Adrenal gland (tissue), 7 donors: Measurements from ENCODE around the gene AKR1C1.

DNA sequence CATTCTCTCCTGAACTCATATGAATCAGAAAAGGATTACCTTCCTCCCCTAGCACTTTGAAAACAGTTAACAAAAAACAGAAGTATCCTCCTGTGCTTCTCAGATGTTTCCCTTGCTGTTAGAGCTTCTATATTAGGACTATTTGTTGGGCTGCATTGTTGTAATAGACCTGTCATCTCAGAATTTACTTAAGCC lies 411.7 kb upstream of the KLF6 start:
- PRO-cap, 3 experiments: no peak in any of the 3 experiments
- RAMPAGE, long total RNA, 4 experiments: no peak in any of the 4 experiments

GRCh38 chr10:4240880-4241454 lies 456.0 kb upstream of the KLF6 start:
- PRO-cap, 3 experiments: no peak in any of the 3 experiments
- RAMPAGE, long total RNA, 4 experiments: no peak in any of the 4 experiments
- RRBS: no CpG with 5 or more reads among the region's 4 CpGs

- PRO-cap, 3 experiments: no peak in any of the 3 experiments
- RAMPAGE, long total RNA, 4 experiments: no peak in any of the 4 experiments
- RRBS: no CpG with 5 or more reads among the region's 4 CpGs
Observed at GRCh38 chr10:4242322-4243085, 457.5 kb upstream of the KLF6 start.

GRCh38 chr10:4310199-4310452 lies 515.9 kb upstream of the AKR1E2 start:
- PRO-cap, 3 experiments: no peak in any of the 3 experiments
- RAMPAGE, long total RNA, 4 experiments: no peak in any of the 4 experiments
- RRBS: no CpG with 5 or more reads among the region's 3 CpGs

GRCh38 chr10:4649933-4650338 lies 176.1 kb upstream of the AKR1E2 start:
- PRO-cap, 3 experiments: no peak in any of the 3 experiments
- RAMPAGE, long total RNA, 4 experiments: no peak in any of the 4 experiments
- RRBS: no CpG with 5 or more reads among the region's 2 CpGs

DNA sequence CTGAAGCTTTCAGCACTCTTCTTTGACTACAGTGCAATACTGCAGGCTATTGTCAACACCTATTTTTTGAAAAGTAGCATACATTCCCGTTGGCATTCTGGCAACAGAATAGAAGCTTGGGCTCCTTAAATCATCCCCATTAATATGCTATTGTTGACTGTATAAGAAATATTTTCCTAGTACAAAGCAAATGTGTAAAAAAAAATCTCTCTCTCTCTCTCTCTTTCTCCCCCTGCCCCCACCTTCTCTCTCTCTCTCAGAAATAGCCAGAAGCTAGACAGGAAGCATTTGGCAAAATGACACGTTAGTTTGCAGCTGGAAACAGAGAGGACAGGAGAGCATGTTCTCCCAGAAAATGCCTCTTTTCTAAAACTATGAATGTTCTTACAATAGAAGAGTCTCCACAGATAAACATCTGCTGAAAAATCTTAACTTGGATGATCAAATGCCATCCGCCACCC lies 59.6 kb upstream of the AKR1E2 start:
- PRO-cap, 3 experiments: no peak in any of the 3 experiments
- RAMPAGE, long total RNA, 4 experiments: no peak in any of the 4 experiments
- RRBS: no CpG with 5 or more reads among the region's 3 CpGs

GRCh38 chr10:4931482-4931849 lies 31.7 kb upstream of the AKR1C1 start:
- PRO-cap, 3 experiments: no peak in any of the 3 experiments
- RAMPAGE, long total RNA, 4 experiments: no peak in any of the 4 experiments
- RRBS: no CpG with 5 or more reads among the region's 5 CpGs

GRCh38 chr10:4962945-4963987 lies at the start of gene AKR1C1:
TSS of gene AKR1C1 (plus strand) at chr10:4963415.
- PRO-cap, 3 experiments: peak in 3 of 3 experiments; most common plus-strand start chr10:4963420 (in 2)
- RAMPAGE, long total RNA, 4 experiments: start-site peak on the plus strand in 2 of 4 experiments, at chr10:4963402-4963438 at its widest, 83 to 84 reads per replicate
- RRBS: no CpG with 5 or more reads among the region's 10 CpGs

GRCh38 chr10:5095870-5096093 lies 1.6 kb downstream of the AKR1C3 start:
- PRO-cap, 3 experiments: no peak in any of the 3 experiments
- RAMPAGE, long total RNA, 4 experiments: no peak in any of the 4 experiments
- RRBS: no CpG with 5 or more reads among the region's 3 CpGs

GRCh38 chr10:5195556-5196363 lies 877 bp upstream of the AKR1C4 start:
- PRO-cap, 3 experiments: no peak in any of the 3 experiments
- RAMPAGE, long total RNA, 4 experiments: no peak in any of the 4 experiments
- RRBS: no CpG with 5 or more reads among the region's 8 CpGs

GRCh38 chr10:5283182-5283963 lies 81.4 kb upstream of the UCN3 start:
- PRO-cap, 3 experiments: no peak in any of the 3 experiments
- RAMPAGE, long total RNA, 4 experiments: no peak in any of the 4 experiments
- RRBS: no CpG with 5 or more reads among the region's 14 CpGs

GRCh38 chr10:5477964-5478725 lies 21.2 kb downstream of the CALML5 start:
- PRO-cap, 3 experiments: no peak in any of the 3 experiments
- RAMPAGE, long total RNA, 4 experiments: no peak in any of the 4 experiments
- RRBS: no CpG with 5 or more reads among the region's 12 CpGs

- PRO-cap, 3 experiments: no peak in any of the 3 experiments
- RAMPAGE, long total RNA, 4 experiments: no peak in any of the 4 experiments
- RRBS: no CpG with 5 or more reads among the region's 11 CpGs
Observed at GRCh38 chr10:5479347-5479943, 19.9 kb downstream of the CALML5 start.

- PRO-cap, 3 experiments: no peak in any of the 3 experiments
- RAMPAGE, long total RNA, 4 experiments: no peak in any of the 4 experiments
- RRBS: 94% methylated on average over 3 of the region's 11 CpGs
Observed at GRCh38 chr10:5509450-5509950, 10.1 kb upstream of the CALML5 start.

DNA sequence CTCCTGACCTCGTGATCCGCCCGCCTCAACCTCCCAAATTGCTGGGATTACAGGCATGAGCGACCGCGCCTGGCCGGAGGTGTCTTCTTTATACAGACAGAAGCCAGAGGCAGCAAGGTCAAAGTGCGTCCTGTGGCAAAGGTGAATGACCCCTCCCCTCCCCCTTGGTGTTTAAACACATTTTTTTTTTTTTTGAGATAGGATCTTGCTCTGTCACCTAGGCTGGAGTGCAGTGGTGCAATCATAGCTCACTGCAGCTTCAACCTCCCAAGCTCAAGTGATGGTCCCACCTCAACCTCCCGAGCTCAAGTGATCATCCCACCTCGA lies 3.6 kb downstream of the CALML3 start:
- PRO-cap, 3 experiments: no peak in any of the 3 experiments
- RAMPAGE, long total RNA, 4 experiments: no peak in any of the 4 experiments
- RRBS: no CpG with 5 or more reads among the region's 10 CpGs

DNA sequence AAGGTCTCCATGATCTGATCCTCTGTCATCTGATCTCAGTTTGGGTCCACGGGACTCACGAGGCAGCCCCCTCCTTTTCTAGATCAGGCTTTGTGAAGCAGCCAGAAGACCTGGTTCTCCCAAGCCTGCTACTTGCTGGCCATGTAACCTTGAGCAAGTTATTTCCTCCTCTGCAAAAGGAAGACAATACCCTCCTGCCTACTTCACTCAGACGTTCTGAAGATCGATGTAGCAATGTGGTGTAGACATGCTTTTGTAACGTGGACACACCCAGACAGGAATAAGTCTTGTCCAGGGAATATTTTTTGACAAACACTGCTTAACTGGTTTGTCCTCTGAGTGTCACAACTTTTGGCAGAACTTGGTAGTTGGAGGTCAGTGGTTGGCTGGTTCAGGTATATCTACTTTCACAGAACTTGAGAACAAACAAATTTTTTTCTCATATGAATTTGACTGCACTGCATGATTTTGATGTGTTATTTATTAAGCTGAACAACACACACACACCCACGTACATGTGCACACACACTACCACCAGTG lies 19.6 kb downstream of the CALML3 start:
- PRO-cap, 3 experiments: no peak in any of the 3 experiments
- RAMPAGE, long total RNA, 4 experiments: no peak in any of the 4 experiments
- RRBS: no CpG with 5 or more reads among the region's 6 CpGs

DNA sequence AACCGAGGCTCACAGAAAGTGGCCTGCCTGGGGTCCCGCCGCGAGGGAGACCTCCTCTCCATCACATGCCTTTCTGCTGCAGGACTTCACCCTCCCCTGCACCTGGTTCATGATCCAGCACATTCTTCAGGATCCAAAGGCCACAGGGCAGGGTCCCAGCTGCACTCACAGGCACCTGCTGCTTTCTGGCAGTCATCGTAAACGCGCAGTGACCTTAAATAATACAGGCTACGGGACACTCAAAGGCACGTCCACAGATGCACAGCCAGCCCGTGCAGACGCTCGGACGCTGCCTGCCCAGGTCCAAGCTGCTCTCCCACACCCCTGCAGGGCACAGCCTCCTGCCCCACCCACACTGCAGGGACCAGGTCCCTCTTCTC lies 49.9 kb downstream of the CALML3 start:
- PRO-cap, 3 experiments: no peak in any of the 3 experiments
- RAMPAGE, long total RNA, 4 experiments: start-site peak on the minus strand in 1 of 4 experiments, centred at position 309 of the sequence, 5 reads per replicate
- RRBS: no CpG with 5 or more reads among the region's 13 CpGs

- PRO-cap, 3 experiments: no peak in any of the 3 experiments
- RAMPAGE, long total RNA, 4 experiments: no peak in any of the 4 experiments
- RRBS: no CpG with 5 or more reads among the region's 10 CpGs
Observed at GRCh38 chr10:5582959-5583347, 58.2 kb downstream of the CALML3 start.

DNA sequence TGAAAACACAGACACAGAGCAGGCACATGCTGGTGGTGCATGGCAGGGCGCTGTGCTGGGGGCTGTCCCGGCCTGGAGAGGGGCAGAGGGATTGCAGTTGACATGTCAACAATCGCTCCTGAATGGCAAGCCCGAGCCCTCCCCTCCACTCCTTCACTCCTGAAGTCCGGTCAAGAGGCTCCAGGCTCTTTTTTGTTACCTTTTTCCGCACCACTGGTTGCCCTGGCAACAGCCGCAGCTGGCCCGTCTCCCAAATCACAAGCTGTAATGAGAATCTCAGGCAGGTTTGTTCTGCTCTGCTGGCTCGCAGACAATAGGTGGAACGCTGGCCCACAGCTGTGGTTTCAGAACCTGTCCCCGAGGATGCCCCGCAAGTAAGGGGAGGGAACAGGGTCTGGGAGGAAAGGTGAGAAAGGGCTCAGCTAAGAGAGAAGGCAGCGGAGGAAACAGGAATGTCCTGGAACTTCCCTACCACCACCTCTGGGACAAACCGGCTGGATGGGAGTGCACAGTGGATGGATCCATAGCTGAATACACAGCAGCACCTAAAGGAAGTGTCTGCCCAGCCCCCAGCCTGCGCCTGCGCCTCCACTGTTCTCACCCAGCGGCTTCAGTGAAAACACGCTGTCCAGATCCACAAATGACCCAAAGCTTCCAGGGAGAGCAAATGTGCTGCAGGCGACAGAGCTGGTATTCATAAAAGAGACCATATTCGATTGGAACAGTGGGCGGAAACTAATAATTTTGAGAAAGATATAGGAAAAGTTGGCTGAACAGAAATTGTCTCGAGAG lies 58.9 kb downstream of the CALML3 start:
- PRO-cap, 3 experiments: no peak in any of the 3 experiments
- RAMPAGE, long total RNA, 4 experiments: no peak in any of the 4 experiments
- RRBS: 5% methylated on average over 2 of the region's 22 CpGs

DNA sequence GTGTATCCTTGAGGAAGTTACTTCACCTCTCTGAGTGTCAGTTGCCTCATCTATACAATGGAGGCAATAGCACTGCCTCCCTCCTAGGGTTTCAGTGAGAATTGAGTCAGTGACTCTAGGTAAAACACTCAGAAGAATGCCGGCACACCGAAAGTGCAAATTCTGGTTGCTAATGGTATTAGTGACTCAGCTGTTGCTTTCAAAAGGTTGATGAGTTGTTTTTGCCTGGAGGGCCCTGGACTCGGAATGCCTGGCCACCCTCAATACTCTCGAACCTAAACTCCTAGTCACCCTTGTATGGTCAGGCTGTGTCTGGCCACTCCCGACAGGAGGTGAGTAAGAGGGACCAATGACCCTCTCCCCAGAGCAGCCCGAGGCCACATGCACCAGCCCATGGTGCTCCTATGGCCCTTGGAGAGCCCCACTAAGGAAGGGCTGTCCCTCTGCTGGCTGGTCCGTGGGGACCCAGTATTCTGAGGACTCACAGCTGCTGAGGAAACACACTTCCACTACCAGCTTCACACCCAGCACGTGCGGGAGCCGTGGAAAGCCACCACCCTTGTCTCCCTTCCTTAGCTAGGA lies 60.3 kb downstream of the CALML3 start:
- PRO-cap, 3 experiments: no peak in any of the 3 experiments
- RAMPAGE, long total RNA, 4 experiments: no peak in any of the 4 experiments
- RRBS: no CpG with 5 or more reads among the region's 10 CpGs